Mammary microvascular endothelial cell (primary cell): ENCODE measurements around a stretch of chr14.

DNA sequence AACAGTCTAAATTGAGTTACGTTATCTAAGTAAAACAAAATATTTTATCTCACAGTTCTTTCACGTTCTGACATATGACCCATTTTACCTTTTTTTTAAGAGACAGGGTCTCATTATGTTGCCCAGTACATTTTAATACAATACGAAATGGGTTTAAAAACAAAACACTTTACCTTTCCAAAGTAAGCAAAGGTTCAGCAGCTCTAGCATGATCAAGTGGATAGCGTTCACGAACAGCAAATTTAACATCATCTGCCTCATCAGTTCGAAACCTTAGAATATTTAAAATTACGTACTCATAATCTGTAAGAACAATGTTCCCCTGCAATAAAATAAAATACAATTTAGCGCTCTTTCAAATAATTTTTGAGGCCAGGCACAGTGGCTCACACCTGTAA, 12.0 kb downstream of the NEMF start:
- RAMPAGE, long total RNA = no peak

- RAMPAGE, long total RNA = no peak
Observed at GRCh38 chr14:49851695-49852158, 861 bp downstream of the NEMF start.

- RAMPAGE, long total RNA = no peak
Observed at GRCh38 chr14:49858239-49858912, 5.8 kb upstream of the NEMF start.

GRCh38 chr14:49863459-49864583, 11.2 kb upstream of the NEMF start:
- RAMPAGE, long total RNA = no peak

GRCh38 chr14:49886650-49886939, 6.3 kb upstream of the ARF6 start:
- RAMPAGE, long total RNA = no peak

- RAMPAGE, long total RNA = no peak
Observed at GRCh38 chr14:49960471-49960952, 67.6 kb downstream of the ARF6 start.

GRCh38 chr14:49970114-49970355, 77.2 kb downstream of the ARF6 start:
- RAMPAGE, long total RNA = no peak

GRCh38 chr14:49981930-49983070, 89.4 kb downstream of the ARF6 start:
- RAMPAGE, long total RNA = no peak

GRCh38 chr14:49987207-49987673, 94.4 kb downstream of the ARF6 start:
- RAMPAGE, long total RNA = no peak

GRCh38 chr14:50057943-50058631, 58.3 kb downstream of the VCPKMT start:
- RAMPAGE, long total RNA = no peak

- RAMPAGE, long total RNA = no peak
Observed at GRCh38 chr14:50061387-50062119, 54.8 kb downstream of the VCPKMT start.

GRCh38 chr14:50230177-50230819, 1.1 kb downstream of the SOS2 start:
- RAMPAGE, long total RNA = no peak

GRCh38 chr14:50342528-50343214, 30.5 kb downstream of the DMAC2L start:
- RAMPAGE, long total RNA = no peak

- RAMPAGE, long total RNA = no peak
Observed at GRCh38 chr14:50388292-50388959, 8.3 kb downstream of the CDKL1 start.

- RAMPAGE, long total RNA = no peak
Observed at GRCh38 chr14:50459723-50460164, 63.1 kb upstream of the CDKL1 start.

DNA sequence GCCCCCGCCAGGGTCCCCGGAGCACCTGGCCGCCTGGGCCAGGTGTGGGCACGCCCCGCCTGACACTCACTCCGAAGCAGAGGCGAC, 459 bp downstream of the SAV1 start:
- RAMPAGE, long total RNA = no peak

- RAMPAGE, long total RNA = no peak
Observed at GRCh38 chr14:50756116-50757065, 74.6 kb downstream of the NIN start.

GRCh38 chr14:50791806-50792238, 39.1 kb downstream of the NIN start:
- RAMPAGE, long total RNA = no peak

- RAMPAGE, long total RNA = no peak
Observed at GRCh38 chr14:50822759-50823055, 8.3 kb downstream of the NIN start.

GRCh38 chr14:51139099-51139508, 44.2 kb upstream of the TRIM9 start:
- RAMPAGE, long total RNA = no peak